Stomach (tissue), 7 donors: ENCODE data around the gene NCOA5.

DNA sequence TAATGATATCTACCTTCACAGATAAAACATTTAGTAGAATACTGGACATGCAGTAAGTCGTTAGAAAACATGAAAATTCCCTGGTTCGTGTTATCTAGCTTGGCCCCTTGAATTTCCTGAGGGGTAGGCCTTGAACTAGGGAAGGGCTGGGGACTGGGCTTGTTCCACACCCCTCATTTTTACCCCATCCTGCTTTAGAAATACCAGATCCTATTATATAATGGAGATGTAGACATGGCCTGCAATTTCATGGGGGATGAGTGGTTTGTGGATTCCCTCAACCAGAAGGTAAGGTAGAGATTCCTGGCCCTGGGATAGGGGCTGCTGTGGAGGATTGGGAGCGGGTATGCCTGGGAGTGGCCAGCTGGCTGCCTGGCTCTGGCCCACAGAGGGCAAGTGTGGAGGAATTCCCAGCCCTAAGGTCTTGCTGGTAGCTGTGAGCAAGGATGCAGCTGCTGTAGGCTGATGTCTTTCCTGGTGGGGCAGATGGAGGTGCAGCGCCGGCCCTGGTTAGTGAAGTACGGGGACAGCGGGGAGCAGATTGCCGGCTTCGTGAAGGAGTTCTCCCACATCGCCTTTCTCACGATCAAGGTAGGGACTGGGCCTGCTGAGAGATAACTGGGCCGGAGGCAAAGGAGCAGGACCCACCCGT, 6.5 kb downstream of the CTSA start:
- PRO-cap: no peak
- RAMPAGE, long total RNA, 5 experiments: start-site peak on the plus strand in 1 of 5 experiments, centred at position 236 of the sequence, 14 reads per replicate; start-site peak on the minus strand in 1 of 5 experiments, centred at position 633 of the sequence, 5 reads per replicate
- RRBS: no CpG with 5 or more reads among the region's 13 CpGs

- PRO-cap: unidirectional peak, minus-strand start at chr20:45934941; bidirectional peak, plus-strand start at chr20:45935400, minus-strand start at chr20:45935053
- RAMPAGE, long total RNA, 5 experiments: start-site peak on the minus strand in 2 of 5 experiments, at chr20:45935068-45935105 at its widest, 6 to 7 reads per replicate
- RRBS: 2% methylated on average over 40 of the region's 90 CpGs
These were observed 544 bp downstream of the PCIF1 start for GRCh38 chr20:45934771-45935683.

- PRO-cap: no peak
- RAMPAGE, long total RNA, 5 experiments: no peak in any of the 5 experiments
- RRBS: no CpG with 5 or more reads among the region's 2 CpGs
These were observed 3.5 kb upstream of the MMP9 start for GRCh38 chr20:46005210-46005691.

GRCh38 chr20:46089772-46090413, at the start of gene NCOA5:
TSS of gene NCOA5 (minus strand) at chr20:46089962.
- PRO-cap: bidirectional peak, plus-strand start at chr20:46090065, minus-strand start at chr20:46089962
- RAMPAGE, long total RNA, 5 experiments: start-site peak on the minus strand in 1 of 5 experiments, at chr20:46089890-46089951 at its widest, 61 reads per replicate
- RRBS: under 1% methylated on average over 23 of the region's 52 CpGs

DNA sequence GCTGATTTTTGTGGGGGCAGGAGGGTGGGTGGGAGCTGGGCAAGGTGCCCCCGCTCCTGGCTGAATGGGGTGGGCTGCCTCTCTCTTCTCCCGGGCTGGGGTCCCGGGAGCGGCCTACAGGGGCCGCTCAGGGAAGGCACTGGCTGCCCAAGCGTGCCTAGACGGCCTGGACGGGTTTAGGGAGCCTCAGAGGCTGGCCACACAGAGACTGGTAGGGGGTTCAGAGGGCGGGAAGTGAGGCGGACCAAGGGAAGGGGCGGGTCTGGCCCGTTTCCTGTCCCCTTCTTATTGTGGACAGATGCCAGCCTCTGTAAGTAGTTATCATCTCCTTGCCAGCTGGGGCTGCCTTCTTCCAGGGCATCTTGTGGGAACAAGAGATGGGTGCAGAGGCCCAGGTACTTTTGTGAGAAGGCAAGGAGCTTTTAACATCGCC, 386 bp downstream of the CD40 start:
- PRO-cap: no peak
- RAMPAGE, long total RNA, 5 experiments: no peak in any of the 5 experiments
- RRBS: no CpG with 5 or more reads among the region's 13 CpGs

DNA sequence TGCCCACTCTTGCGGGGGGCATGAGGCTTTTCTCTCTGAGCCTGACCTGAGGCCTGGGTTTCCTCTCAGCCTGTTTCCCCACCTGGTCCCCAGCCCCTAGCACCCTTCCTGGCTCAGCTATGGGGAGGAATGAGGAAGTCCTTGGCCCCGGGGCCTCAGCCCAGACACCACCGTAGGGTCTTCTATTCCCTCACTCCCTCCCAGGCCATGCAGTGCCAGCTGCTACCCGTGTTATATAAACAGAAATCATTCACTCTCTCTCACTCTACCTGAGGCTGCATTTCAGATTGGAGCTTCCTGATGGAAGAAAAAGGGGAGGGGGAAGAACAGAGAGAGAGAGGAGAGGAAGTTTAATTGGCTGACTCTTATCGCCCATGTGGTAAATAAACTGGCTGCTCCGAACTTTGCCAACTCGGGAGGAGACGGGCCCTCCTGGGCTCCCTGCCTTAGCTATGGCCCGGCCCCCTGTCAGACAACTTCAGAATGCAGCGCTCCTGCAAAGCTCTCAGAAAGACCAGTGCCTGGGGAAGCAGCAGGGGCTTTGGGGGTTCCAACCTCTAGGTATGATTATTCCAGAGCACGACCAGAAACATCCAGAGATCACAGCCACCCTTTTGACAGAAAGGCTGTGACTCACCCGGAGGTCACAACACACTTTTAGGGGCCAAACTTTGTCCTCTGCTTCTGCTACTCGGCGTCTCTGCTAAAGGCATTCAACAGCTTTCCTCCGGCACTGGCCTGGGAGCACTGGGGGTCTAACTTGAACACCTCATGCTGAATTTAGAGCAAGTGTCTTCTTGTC, 2.7 kb downstream of the CDH22 start:
- PRO-cap: no peak
- RAMPAGE, long total RNA, 5 experiments: no peak in any of the 5 experiments
- RRBS: 40% methylated on average over 3 of the region's 15 CpGs

- PRO-cap: unidirectional peak, minus-strand start at chr20:46694677
- RAMPAGE, long total RNA, 5 experiments: no peak in any of the 5 experiments
- RRBS: no CpG with 5 or more reads among the region's 2 CpGs
These were observed 5.3 kb upstream of the TP53RK start for GRCh38 chr20:46694497-46694995.

GRCh38 chr20:46714006-46715016, 4.9 kb downstream of the SLC2A10 start:
- PRO-cap: no peak
- RAMPAGE, long total RNA, 5 experiments: start-site peak on the plus strand in 2 of 5 experiments, at chr20:46714251-46714463 at its widest, 5 to 11 reads per replicate
- RRBS: 33% methylated on average over 4 of the region's 17 CpGs

GRCh38 chr20:46994436-46994739, 99.7 kb downstream of the EYA2 start:
- PRO-cap: unidirectional peak, plus-strand start at chr20:46994558
- RAMPAGE, long total RNA, 5 experiments: no peak in any of the 5 experiments
- RRBS: no CpG with 5 or more reads among the region's 5 CpGs

DNA sequence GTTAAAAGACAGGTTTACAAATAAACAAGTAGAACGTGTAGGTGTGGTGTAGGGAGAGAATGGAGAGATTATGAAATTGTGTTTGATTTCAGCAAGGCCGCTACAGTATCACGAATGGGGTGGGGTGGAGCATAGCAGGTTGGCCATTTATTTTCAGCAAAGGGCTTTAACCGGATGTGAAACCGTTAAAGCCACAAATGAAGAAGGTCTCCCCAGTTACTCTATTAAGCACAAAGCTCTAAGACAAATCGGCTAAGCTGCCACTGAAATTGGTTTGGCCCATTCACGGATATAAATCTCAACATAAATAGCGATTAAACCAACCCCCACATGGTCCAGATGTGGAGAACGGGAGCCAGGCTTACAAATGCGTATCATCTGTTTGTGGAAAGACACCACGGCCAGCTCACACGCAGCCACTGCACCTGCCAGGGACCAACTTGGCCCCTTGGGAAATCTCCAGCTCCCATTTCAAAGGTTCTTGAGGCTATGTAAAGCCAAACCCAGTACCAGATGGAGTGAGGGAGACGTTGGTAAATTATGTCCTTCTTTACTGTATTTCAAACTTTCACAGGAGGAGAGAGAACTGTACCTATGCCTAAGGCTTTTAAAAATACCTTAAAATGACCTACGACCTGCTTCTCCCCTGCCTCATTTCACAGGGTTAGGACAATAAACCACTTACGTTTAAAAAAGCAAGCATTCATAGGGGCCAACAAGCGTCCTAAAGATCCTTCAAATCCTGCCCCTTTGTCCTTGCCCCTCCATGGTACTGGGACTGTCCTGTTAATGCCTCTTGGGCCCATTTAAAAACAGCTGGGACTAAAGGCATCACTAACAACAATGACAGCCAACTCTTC, 93.8 kb downstream of the ZMYND8 start:
- PRO-cap: no peak
- RAMPAGE, long total RNA, 5 experiments: no peak in any of the 5 experiments
- RRBS: no CpG with 5 or more reads among the region's 16 CpGs

- PRO-cap: no peak
- RAMPAGE, long total RNA, 5 experiments: no peak in any of the 5 experiments
- RRBS: no CpG with 5 or more reads among the region's 5 CpGs
These were observed 27.5 kb downstream of the ZMYND8 start for GRCh38 chr20:47328986-47329459.

GRCh38 chr20:47335871-47336888, 20.3 kb downstream of the ZMYND8 start:
- PRO-cap: bidirectional peak, plus-strand start at chr20:47336647, minus-strand start at chr20:47336555
- RAMPAGE, long total RNA, 5 experiments: no peak in any of the 5 experiments
- RRBS: no CpG with 5 or more reads among the region's 22 CpGs

- PRO-cap: bidirectional peak, plus-strand start at chr20:47358958, minus-strand start at chr20:47358855; bidirectional peak, plus-strand start at chr20:47359376, minus-strand start at chr20:47359246
- RAMPAGE, long total RNA, 5 experiments: no peak in any of the 5 experiments
- RRBS: no CpG with 5 or more reads among the region's 17 CpGs
These were observed 2.4 kb upstream of the ZMYND8 start for GRCh38 chr20:47358657-47359480.

GRCh38 chr20:47435672-47435965, 66.1 kb upstream of the NCOA3 start:
- PRO-cap: no peak
- RAMPAGE, long total RNA, 5 experiments: no peak in any of the 5 experiments
- RRBS: no CpG with 5 or more reads among the region's 1 CpG

GRCh38 chr20:47464519-47464996, 37.1 kb upstream of the NCOA3 start:
- PRO-cap: no peak
- RAMPAGE, long total RNA, 5 experiments: no peak in any of the 5 experiments
- RRBS: no CpG with 5 or more reads among the region's 6 CpGs

DNA sequence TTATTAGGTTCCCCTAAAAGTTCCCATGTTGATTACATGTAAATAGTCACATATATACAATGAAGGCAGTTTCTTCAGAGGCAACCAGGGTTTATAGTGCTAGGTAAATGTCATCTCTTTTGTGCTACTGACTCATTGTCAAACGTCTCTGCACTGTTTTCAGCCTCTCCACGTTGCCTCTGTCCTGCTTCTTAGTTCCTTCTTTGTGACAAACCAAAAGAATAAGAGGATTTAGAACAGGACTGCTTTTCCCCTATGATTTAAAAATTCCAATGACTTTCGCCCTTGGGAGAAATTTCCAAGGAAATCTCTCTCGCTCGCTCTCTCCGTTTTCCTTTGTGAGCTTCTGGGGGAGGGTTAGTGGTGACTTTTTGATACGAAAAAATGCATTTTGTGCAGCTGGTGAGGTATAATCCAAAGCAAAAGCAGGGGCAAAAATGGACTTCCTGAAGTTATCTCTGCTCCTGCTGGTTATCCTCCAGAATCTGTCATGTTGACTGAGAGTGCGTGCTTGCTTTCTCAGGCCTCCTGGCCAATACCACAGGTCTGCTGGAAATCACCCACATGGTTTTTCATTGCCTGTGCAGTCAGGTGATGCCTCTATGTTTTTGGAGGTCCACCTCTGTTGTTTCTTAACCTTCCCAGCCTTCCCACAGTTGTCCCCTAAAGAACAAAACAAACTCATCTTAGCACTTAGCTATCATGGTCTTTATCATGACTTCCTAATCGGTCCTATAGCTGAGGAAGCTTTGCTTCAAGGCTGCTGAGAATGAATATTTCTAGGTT, 127.4 kb downstream of the SULF2 start:
- PRO-cap: no peak
- RAMPAGE, long total RNA, 5 experiments: start-site peak on the minus strand in 1 of 5 experiments, centred at position 293 of the sequence, 6 reads per replicate
- RRBS: no CpG with 5 or more reads among the region's 9 CpGs

- PRO-cap: no peak
- RAMPAGE, long total RNA, 5 experiments: start-site peak on the minus strand in 1 of 5 experiments, at chr20:47672202-47672284 at its widest, 11 reads per replicate
- RRBS: no CpG with 5 or more reads among the region's 20 CpGs
These were observed 113.1 kb downstream of the SULF2 start for GRCh38 chr20:47672010-47672680.

DNA sequence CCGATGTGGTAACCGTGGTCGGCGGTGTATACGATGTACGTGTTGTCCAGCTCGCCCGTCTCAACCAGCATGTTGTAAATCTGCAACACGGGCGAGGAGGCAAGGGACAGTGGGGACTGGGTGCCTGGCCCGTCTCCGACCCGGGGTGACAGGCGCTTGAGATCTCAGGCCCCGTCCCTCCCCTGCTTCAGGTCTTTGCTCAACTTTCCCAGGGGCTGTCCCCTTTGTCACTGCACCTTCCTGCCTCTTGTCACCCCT, 102.3 kb downstream of the SULF2 start:
- PRO-cap: no peak
- RAMPAGE, long total RNA, 5 experiments: no peak in any of the 5 experiments
- RRBS: no CpG with 5 or more reads among the region's 15 CpGs

DNA sequence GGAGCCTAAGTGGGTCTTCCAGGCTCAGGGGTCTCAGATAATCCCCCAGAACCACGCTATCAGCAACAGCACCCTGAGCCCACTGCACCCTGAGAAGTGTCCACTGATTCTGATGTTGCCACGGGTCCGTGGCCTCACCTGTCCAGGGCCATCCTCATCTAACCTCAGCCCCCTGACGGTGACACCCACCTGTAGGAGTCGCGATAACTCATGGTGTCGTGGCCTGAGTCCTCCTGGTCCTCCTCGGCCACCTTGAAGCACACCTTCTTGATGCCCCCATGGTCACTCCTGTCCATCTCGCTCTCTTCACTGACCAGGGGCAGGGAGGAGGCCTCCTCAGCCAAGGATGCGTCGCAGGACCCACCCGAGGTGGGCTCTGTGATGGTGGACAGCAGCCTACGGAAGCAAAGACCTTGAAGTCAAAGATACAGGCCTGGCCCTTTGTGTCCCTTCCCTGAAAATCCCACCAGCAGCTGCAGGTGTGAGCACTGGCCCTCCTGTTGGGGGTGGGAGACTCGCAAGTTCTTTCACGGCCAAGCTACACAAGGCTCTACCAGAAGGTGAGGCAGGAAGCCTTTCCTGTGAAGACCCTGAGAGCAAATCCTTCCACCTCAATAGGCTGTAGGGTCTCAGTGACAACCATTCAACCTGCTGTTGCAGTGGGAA, 182.0 kb downstream of the PREX1 start:
- PRO-cap: no peak
- RAMPAGE, long total RNA, 5 experiments: start-site peak on the minus strand in 2 of 5 experiments, centred at positions 301 to 479 of the sequence, 9 to 12 reads per replicate
- RRBS: no CpG with 5 or more reads among the region's 15 CpGs

DNA sequence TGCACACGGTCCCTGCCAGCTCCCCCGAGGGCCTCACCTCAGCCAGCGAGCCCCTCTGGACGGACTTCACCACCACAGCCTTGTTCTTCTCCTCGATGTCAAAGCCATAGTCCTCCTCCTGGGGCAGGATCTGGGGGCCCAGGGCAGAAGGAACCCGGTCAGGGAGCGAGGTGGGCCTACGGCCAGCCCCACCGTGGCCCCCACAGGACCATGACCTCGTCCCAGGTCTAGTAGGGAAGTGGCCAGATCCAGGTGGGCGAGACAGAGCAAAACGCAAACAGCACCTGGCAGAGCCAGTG, 169.8 kb downstream of the PREX1 start:
- PRO-cap: no peak
- RAMPAGE, long total RNA, 5 experiments: start-site peak on the minus strand in 2 of 5 experiments, centred at positions 120 to 142 of the sequence, 13 to 15 reads per replicate
- RRBS: no CpG with 5 or more reads among the region's 12 CpGs